Renal cortical epithelial cell (primary cell): ENCODE measurements around the gene RNF186.

GRCh38 chr1:19812835-19813764 lies 2.0 kb downstream of the RNF186 start:
- RRBS, result no CpG with 5 or more reads among the region's 16 CpGs

DNA sequence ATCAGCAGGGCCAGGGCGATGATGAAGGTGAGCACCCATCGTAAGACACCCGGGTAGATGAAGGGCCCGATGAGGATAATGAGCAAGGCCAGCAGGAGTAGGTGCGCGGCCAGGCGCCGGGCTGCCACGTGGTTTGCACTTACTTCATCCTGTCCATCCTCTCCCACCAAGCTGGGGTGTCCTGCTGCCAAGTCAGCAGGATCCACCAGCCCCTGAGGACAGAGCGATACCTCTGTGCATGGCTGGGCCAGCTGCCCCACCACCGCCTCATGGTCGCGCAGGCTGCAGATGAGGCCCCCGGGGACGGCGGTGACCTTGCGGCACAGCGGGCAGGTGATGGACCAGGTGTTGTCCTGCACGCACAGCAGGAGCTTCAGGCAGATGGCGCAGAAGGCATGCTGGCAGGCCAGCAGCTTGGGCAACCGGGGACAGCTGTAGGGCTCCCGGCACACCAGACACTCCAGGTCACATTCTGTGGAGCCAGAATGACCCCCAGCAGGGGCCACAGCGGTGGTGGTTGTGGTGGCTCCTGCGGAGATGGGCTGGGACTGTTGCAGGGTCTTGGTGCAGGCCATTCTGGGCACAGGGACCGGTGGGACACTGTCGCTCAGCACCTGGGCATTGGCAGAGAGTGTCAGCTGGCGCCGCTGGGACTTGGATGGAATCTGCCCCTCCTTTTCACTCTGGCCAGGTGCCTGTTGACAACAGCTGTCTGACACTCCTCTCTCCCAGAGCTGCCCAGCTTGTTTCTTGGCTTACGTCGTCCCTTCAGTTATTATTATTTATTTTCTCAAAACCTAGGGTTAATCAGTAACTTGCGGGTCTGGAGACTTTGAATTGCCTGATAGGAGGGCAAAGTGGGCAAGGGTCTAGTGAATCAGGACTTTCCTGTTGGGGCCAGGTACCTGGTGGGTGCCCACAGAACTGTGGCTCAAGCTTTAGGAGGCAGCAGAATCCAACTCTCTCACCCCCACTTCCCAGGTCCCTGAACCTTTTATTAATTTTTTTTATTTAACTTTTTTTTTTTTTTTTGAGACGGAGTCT lies at the start of gene RNF186:
Gene RNF186, minus strand, starts transcription at position 757 of the 1,044 bp plus-strand sequence.
- RRBS, result 63% methylated on average over 8 of the region's 32 CpGs

- RRBS, result no CpG with 5 or more reads among the region's 9 CpGs
These were observed 30.1 kb upstream of the RNF186 start for GRCh38 chr1:19845113-19845599.

GRCh38 chr1:20034973-20035618 lies 34.9 kb upstream of the PLA2G5 start:
- RRBS, result no CpG with 5 or more reads among the region's 5 CpGs

DNA sequence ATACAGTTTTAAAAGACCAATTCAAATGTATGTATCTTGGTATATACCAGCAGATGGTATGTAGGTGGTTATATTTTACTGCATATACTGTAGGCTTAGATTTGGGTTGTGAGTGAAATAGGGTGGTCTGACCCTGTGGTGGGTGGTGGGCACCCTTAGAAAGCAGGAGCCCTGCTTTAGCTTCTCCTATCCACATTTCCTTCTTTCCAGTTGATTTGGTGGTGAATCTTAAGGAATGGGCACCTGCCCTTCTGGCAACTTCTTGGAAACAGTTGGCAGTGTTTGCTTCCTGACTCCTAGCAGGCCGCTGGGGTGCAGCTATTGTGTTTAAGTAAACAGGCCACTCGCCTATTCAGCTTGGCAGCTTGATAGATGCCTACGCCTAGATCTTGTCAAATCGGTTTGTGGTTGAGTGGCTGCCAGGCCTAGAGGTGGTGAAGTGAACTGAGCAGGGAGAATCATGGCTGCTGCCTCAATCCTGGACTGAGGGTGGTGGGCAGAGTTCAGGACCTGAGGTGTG lies 678 bp upstream of the PLA2G2C start:
- RRBS, result no CpG with 5 or more reads among the region's 4 CpGs

DNA sequence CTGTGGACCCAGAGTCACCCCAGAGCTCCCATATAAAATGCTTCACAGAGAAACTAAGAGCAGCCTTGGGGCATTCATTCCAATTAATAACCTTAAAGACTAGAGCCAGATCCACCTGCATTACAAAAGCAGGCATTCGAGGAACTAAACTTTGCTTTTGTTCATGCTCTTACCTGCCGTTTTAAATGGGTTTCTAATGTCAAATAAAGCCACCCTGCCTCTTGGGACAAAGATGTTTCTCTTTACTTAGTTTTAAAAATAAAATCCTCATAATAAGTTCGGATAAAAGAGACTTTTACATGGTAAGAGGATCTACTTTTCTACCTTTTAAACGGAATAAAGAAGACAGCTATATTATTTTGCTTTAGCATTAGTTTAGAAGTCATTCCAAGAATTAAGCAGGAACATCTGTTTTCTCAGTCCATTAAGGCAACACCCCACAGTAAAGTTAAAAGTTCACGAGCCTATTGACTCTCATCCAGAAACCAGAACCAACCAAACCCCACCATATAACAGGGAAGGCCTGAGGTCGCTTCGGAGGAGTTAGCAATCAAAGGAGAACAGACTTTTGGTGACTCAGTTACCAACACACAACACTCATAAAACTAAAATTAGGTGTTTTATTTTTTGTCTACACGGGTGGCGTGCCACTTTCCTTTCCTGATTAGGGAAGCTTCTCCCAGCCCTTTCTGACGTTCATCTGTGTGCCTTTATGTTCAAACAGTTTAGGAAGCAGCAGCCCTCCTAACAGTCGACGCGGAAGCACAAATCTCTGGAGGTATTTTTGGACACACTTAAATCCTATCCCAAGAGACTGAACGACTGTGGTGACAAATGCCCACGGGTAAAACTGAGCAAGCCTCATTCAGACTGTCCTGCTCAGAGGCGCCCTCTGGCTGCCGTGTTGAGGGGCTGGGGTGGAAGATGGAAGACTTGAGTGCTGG lies 8.4 kb upstream of the PLA2G2C start:
- RRBS, result no CpG with 5 or more reads among the region's 17 CpGs

GRCh38 chr1:20212789-20213610 lies 26.7 kb upstream of the PLA2G2C start:
- RRBS, result 1% methylated on average over 7 of the region's 23 CpGs

- RRBS, result no CpG with 5 or more reads among the region's 7 CpGs
These were observed 8.1 kb upstream of the VWA5B1 start for GRCh38 chr1:20282554-20283077.

GRCh38 chr1:20366061-20366386 lies 75.3 kb downstream of the VWA5B1 start:
- RRBS, result no CpG with 5 or more reads among the region's 36 CpGs

DNA sequence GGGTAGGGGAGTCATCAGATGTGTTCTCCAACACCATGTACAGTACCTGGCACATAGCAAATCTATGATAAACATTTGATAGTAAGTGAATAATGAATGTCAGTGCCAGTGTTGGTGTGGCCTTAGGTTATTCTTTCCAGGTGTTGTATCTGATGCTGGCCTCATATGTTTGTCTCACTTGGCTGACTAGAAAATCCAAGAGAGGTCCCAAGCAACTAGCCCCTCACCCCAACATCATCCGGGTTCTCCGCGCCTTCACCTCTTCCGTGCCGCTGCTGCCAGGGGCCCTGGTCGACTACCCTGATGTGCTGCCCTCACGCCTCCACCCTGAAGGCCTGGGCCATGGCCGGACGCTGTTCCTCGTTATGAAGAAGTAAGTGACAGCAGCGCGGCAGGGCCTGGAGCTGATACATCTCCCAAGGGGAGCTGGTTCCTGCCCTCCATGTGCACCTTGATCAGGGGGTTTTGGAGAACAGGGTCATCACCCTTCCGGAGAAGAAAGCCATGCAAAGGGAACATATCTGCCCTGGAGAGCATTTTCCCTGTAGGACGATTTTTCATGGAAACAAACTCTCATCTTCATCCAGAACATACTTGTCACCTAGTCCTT lies 11.1 kb downstream of the PINK1 start:
- RRBS, result no CpG with 5 or more reads among the region's 14 CpGs

DNA sequence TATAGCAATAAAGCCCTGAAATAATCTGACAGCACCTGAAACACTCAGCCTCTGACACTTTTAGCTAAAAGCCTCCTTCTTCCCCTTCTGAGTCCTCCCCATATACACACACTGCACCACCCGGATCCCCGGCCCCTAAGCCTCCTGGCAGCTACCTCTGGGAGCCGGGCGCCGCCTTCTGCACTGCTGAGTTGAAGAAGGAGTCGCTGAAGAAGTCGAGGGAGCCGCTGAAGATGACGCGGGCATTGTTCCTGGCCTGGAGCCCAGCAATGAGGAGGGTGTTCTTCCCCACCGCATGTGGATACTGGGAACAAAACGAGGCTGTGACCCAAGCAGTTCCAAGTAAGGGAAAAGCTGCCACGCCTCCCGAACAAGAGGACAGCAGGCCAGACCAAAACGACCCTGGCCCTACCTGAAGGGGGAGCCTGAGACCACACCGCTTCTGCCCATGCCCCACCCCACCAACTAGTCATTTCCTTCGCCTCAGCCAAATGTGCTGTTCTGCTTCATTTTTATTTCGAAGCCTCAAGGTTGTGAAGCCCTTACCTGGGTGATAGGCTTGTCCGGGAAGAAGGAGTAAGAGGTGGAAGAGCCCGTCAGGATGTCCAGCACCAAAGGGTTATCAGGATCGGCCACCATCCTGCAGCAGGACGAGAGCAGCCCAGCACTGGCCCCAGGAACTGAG lies 7.0 kb downstream of the DDOST start:
- RRBS, result no CpG with 5 or more reads among the region's 22 CpGs

- RRBS, result 3% methylated on average over 29 of the region's 122 CpGs
These were observed 847 bp downstream of the HP1BP3 start for GRCh38 chr1:20785853-20787067.

- RRBS, result no CpG with 5 or more reads among the region's 3 CpGs
These were observed 190.8 kb downstream of the EIF4G3 start for GRCh38 chr1:20985792-20986419.

DNA sequence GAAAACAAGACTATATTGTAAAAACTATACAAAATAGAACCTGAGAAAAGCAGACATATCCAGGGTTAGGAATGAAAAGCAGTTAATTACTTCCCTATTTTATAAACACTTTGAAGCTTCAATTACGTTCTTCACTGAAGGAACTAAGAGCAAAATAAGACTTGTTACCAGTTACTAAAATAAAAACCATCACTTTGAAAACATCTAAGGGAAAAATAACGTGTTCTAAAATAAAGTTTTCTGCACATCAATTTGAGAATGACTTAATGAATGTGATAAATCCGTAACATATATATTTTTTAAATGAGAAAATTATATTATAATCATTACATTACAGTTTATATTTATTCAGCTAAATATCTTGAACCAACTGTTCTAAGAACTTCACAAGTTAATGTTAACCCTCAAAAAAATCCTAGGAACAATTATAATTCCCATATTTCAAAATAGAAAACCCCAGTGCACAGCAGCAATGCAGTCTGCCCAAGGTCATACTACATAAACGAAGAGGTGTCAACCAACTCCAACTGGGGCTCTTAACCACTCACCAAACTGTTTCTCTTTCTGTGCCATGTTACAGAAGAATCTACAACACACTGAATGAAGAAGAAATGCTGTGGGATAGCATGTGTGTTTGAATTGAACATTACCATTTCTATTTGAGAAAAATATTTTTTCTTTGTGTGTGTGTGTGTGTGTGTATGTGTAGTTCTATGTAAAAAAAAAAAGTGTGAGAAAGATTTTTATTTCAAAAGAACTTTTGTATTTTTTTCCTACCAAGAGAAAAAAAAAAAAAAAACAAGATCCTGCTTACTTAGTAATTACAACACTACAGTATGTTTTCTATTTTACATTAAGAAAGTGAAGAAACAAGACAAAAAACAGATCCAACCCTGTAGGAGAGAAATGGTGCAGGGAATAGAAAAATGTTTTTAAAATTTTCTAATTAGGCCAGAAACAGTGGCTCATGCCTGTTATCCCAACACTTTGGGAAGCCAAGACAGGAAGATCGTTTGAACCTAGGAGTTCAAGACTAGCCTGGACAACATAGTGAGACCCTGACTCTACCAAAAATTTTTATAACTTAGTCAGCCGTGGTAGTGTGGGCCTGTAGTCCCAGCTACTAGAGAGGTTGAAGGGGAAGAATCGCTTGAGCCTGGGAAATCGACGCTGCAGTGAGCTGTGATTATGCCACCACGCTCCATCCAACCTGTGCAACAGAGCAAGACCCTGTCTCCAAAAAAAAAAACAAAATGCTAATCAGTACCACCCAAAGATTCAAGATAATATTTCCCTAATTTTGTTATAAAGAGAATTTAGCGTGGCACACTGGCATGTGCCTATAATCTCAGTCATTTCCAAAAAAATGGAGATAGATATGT lies 35.5 kb downstream of the EIF4G3 start:
- RRBS, result no CpG with 5 or more reads among the region's 11 CpGs

- RRBS, result no CpG with 5 or more reads among the region's 29 CpGs
These were observed 27.7 kb downstream of the ECE1 start for GRCh38 chr1:21262250-21263366.

- RRBS, result no CpG with 5 or more reads among the region's 21 CpGs
These were observed 44.0 kb upstream of the ECE1 start for GRCh38 chr1:21333953-21335067.

GRCh38 chr1:21516954-21517694 lies 7.9 kb downstream of the ALPL start:
- RRBS, result no CpG with 5 or more reads among the region's 6 CpGs

- RRBS, result 25% methylated on average over 8 of the region's 23 CpGs
These were observed 29.6 kb downstream of the RAP1GAP start for GRCh38 chr1:21639546-21640033.

GRCh38 chr1:21736265-21736637 lies 46.7 kb downstream of the USP48 start:
- RRBS, result no CpG with 5 or more reads among the region's 6 CpGs

DNA sequence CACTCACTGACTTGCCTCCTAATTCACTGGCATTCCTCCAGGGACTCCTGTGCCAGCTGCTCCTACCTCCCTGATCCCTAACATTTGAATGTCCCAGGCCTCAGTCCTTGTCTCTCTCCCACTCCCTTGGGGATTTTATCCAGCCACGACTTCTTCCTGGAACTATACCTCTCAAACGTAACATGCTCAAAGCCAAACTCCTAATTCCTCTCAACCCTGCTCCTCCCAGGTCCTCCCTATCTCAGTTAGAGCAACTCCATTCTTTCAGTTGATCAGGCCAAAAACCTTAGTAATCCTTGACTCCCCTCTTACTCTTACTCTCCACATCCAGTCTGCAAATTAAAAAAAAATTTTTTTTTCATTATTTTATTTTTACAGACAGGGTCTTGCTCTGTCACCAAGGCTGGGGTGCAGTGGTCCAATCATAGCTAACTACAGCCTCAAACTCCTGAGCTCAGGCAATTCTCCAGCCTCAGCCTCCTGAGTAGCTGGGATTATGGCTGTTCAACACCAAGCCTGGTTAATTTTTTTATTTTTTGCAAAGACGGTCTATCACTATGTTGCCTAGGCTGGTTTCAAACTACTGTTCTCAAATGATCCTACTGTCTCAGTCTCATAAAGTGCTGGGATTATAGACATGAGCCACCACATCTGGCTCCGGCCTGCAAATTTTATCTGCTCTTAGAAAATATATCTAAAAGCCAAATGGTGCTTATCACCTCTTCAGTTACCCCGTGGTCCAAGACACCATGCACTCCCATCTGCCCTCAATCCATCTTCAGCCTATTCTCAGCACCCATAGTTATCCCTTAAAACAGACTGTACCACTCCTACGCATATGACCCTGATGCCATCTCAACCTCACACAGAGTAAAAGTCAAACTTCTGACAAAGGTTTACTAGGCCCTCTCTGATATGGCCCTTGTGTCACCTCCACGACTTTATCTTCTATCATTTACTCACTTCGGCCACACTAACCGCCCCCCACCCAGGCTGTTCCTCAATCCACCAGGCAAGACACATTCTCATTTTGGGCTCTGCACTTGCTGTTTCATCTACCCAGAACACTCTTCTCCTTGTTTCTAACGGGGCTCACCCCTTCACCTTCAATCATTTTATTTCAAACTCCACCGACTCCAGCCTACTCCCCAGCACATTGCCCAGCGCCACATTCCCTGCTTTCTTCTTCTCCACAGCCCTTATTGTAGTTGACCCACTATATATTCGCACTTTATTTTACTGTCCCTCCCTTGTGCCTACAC lies 33.3 kb downstream of the USP48 start:
- RRBS, result no CpG with 5 or more reads among the region's 13 CpGs